Neuron (in vitro differentiated cells): ENCODE measurements around the genes TRAIP and LSMEM2.

GRCh38 chr3:49378240-49378986, 20.3 kb upstream of the GPX1 start:
- PRO-cap, result no peak

DNA sequence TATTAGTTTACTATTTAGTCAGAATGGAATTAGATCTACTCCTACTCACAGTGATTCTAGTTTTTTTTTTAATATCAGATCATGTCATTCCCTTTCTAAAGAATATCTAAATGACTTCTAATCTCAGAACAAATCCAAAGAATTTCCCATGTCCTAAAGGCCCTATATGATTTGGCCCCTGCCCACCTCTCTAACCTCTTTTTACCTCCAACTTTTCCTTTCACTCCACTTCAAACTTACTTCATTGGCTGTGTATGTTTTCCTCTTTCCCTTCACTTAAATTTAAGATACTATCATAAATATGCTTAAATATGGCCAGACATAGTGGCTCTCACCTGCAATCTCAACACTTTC, 4.2 kb downstream of the RHOA start:
- PRO-cap, result no peak

- PRO-cap, result no peak
These were observed 22.8 kb upstream of the BSN start for GRCh38 chr3:49531389-49531961.

- PRO-cap, result no peak
These were observed 20.6 kb upstream of the BSN start for GRCh38 chr3:49533593-49534209.

GRCh38 chr3:49536145-49537266, 17.8 kb upstream of the BSN start:
- PRO-cap, result no peak

DNA sequence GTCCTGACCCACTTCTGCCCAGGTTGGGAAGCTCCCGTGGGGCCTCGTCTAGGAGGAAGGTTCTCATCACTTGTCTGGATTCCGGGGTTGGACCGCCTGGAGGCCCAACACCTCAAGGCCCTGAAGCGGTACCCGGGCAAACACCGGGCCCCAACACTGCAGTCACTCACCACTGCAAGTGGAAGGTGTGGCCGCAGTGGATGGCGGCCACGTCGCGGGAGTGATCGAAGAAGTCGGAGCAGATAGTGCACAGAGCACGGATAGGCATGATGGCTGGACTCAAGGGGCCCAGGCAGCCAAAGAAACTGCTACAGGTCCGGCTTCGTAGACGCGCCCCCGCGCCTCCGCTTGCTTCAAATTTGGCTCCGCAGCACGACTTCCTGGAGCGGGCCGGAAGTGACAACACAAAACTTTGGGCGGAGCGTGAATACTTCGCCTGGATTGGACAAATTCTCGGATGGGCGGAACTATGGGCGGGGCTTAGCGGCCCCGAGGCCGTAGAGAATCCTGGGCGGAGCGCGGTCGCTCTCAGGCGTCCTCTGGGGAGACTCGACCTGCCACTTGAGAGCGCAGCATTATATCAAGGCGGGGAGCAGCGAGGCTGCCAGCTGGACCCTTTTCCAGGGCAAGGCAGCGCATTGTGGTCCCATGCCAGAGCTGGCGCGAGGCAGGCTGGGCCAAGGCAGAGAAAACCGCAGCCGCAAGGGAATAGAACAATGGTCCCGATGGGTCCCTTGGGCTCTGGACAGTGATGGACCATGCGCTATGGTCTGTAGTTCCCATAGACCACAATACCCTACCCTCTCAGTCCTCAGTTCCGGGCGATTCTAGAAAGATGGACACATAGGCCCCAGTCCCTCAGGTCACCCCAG, at the start of gene TRAIP:
TSS of gene TRAIP (minus strand) at position 379 of the 872 bp plus-strand sequence.
- PRO-cap, result bidirectional peak, plus-strand start at position 578 of the sequence, minus-strand start at position 379 of the sequence

DNA sequence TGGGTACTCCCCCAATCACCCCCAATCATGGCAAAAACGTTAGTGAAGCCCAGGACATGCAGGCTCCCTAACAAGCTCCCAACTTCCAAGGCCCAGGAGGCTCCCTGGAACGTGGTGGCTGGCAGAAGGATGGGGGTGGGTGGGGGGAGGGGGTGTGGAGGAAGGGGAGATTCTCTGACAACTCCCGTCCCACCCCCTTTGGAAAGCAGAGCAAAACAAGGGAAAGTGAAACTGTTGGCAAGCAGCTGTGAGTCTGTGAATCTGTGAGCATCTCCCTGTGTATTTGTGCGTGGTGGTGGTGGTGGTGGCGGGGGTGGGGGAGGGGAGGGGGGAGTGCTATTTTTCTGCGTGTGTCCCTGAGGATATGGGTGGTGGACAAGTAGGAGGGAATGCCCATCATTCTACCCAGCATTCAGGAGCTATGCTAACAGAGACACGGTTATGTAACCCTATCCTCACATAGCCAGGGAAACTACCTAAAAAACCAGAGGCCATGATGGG, 2.0 kb downstream of the MST1R start:
- PRO-cap, result no peak

DNA sequence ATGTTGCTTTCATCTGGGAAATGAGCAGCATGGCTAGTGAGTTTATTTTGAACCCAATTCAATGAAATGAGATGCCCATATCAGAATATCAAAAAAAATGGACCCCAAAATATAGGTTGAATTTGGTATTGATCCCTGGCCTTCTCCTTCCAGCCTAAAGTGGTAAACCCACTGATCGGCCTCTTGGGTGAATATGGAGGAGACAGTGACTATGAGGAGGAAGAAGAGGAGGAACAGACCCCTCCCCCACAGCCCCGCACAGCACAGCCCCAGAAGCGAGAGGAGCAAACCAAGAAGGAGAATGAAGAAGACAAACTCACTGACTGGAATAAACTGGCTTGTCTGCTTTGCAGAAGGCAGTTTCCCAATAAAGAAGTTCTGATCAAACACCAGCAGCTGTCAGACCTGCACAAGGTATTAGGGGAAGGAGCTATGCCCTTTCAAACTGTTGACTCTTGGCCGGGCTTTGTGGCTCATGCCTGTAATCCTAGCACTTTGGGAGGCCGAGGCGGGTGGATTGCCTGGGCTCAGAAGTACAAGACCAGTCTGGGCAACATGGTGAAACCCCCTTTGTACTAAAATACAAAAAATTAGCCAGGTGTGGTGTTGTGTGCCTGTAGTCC, 22.5 kb upstream of the RBM5 start:
- PRO-cap, result no peak

DNA sequence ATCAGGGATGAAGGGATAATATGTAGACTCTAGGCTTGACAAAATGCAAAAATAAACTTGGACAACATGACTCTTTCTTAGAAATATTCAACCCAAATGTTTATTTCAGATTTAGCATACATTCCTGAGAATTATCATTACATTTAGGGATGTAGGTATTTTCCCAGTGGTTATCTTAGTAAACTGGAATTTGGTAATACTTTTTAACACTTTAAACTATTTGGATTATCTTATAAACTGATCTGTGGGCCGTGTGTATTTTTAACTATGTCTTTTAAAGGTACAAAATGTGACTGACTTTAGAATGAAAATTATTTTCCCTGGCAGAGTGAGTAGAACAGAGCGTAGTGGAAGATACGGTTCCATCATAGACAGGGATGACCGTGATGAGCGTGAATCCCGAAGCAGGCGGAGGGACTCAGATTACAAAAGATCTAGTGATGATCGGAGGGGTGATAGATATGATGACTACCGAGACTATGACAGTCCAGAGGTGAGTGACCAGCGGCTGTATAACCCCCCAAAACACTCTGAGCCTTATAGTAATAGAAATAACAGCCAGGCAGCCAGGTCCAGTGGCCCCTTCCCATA, 3.1 kb downstream of the RBM5 start:
- PRO-cap, result no peak

GRCh38 chr3:50100760-50101329, 12.1 kb downstream of the RBM5 start:
- PRO-cap, result no peak

- PRO-cap, result no peak
These were observed 31.9 kb downstream of the RBM5 start for GRCh38 chr3:50120455-50121115.

DNA sequence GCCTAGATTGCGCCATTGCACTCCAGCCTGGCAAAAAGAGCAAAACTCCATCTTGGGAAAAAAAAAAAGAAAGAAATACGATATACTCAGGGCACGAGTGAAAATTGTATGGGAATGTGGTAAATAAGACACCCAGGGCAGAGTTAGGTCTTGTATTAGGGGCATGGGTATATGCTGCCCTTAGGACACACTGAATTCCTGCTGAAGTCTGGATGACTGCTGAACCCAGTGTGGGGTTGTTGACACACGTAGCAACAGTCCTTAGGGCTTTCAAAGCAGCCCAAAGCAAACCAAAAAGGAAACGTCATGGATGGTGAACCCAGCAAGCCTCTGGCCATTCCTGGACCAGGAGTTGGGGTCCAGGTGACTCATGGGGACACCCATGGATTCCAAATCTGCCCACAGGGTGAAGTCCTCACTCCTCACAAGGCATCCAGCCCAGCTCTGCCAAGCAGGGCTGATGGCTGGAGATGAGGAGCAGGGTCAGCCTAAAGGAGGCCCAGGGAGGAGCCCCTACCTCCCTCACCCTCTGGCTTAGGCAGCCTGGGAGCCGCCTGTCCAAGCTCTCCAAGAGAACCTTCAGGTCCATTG, 27.1 kb upstream of the SEMA3F start:
- PRO-cap, result no peak

DNA sequence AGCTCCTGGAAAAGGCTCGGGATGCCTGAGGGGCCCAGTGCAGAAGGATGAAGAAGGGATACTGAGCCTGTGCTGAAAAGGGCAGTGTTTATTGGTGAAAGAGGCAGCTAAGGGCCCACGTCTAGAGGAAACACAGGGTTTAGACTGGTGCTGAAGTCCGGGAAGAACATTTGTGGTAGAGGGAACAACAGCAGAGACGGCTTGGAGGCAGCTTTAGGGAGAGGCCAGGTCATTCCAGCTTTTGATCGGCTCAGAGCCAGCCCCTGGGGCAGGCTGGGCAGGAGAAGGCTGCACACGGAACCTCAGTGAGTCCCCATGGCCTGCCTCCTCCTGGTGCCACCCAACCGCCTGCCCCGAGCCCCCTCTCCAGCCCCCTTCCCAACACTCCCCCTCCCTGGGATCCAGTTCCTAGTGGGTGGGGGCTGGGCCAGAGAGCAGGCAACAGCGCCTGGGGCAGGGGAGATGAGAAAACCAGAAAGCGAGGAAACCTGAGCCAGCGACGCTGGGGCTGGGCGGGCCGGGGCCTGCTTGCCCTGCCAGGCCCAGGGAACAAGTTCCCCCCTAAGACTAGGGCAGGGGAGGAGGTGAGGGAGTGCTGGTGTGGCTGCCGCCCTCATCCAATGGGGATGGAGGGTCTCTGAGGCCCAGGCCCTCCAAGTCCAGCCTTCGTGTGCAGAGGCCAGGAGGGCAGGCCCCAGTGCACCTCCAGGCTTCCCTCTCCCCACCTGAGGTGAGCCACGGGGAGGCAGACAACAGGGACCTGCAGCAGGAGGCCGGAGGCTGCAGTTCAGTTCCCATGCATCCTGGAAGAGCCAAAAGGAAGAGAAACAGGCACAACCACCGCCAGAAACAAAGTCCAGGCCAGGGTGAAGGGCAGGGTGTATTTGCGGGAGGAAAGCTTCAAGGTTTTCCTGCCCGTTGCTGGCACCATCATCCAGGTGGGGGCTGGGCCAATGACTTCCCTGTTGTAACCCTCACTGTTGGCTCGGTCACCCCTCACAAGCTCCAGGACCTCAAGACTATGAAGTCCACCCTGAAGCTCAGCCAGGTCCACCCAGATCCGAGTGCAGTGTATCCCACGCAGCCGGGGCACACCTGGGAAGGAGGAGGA, 4.1 kb upstream of the SEMA3F start:
- PRO-cap, result no peak

DNA sequence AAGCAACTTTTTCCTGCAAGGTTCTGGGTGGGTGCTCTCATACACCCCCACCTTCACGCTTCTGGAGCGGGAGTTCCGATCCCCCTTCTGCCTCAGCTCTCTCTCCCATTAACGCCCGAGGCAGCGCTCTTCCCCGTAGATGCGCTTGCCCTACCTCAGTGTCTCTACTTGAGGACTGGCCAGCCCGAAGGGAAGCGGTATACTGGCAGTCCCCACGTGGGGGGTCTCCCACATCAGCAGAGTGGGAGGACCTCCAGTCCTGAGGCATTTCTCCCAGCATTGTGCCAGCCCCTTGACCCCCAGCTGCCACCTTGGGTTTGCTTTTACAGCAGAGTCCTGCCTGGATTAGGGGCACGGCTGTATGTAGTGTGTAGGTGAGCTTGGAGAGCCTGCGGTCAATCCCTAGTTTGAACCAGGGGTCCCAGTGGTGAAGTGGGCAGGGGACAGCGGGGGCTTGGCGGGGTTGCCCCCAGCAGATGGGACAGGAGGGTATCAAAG, 742 bp downstream of the SEMA3F start:
- PRO-cap, result no peak

DNA sequence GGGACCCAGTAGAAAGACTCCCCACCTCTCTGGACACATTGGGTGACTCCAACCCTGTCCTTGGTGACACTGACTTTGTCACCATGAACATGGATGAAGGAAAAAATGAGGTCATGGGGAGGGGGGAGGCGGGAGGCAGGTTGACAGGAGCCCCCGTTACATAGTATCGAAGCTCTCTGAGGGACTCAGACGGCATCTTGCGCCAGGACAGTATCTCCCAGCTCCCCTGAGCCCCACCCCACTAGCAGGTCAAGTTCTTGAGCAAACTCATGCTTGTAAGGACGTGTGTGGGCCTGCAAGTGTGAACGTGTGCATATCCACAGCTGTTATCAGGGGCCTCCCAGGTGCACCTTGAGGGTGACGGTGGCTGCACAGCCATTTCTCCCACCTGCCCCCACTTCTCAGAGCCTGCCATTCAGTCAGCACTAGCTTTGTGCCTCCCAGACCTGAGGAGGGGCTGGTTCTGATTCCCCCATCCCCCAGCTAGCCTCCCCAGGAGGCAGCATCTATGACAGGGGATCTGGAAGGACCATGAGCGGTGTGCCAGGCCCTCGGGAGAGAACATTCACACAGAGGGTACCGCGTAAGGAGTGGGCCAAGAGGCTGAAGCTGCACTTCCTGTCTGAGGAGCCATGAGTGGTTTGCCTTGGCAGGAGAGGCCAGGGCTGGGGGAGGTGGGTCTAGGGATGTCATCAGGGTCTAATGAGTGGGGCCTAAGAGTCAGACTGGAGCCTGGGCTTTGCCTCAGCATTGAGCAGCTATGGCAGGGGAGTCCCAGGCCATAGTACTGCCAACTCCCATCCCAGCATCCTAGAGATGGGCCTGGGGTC, 2.8 kb downstream of the SEMA3F start:
- PRO-cap, result no peak

- PRO-cap, result no peak
These were observed 3.0 kb upstream of the GNAT1 start for GRCh38 chr3:50188134-50189015.

- PRO-cap, result no peak
These were observed 9.3 kb downstream of the GNAI2 start for GRCh38 chr3:50245265-50245782.

- PRO-cap, result no peak
These were observed at the start of gene LSMEM2 for GRCh38 chr3:50278619-50279290. TSS of gene LSMEM2 (plus strand) at chr3:50279087.

DNA sequence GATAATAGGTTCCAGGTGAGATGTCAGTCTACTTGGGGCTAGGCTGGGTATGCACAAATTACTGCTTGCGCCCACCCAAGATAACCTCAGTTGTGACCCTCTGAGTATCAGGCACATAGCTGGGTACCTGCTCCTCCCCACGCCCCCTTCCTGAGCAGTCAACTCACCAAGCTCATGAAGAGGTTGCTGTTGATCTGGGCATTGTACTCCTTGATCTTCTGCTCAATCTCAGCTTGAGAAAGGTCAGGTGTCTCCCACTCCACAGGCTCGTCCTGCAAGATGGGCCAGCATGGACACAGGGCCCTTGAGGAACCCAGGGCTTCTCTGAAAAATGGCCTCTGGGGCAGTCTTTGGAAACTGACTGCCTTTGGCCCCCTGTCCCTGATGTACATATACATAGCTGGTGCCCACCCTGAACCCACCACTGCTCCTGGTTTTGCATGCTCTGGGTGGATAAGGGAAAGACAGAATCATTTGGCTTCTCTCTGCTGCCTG, 3.9 kb upstream of the TUSC2 start:
- PRO-cap, result no peak

DNA sequence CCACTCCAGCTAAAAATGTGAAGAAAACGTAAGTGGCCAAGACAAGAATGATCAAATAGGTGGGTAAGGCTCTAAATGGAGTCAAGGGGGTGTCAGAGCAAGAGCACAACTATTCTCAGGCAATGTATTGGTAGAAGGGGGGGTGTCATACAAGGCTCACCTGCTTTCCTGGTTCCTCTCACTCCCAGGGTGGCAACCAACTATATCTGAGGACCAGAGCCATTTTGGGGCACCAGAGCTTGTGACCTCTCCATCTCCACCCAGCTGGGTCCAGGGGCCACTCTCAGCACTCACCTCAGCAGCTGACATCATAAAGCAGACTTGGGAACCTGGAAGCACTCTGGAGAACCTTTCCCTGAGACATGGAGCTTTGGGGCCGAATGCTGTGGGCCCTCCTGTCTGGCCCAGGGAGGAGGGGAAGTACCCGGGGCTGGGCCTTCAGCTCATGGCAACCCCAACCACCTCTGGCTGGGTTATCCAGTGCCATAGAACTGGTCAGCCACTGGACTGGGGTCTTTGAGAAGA, 1.5 kb downstream of the HEMK1 start:
- PRO-cap, result no peak